HTR-8/SVneo (cell line): ENCODE results near the gene VWA3B.

GRCh38 chr2:97209648-97210559 lies 97.0 kb downstream of the ANKRD36 start:
- RRBS: no CpG with 5 or more reads among the region's 14 CpGs

DNA sequence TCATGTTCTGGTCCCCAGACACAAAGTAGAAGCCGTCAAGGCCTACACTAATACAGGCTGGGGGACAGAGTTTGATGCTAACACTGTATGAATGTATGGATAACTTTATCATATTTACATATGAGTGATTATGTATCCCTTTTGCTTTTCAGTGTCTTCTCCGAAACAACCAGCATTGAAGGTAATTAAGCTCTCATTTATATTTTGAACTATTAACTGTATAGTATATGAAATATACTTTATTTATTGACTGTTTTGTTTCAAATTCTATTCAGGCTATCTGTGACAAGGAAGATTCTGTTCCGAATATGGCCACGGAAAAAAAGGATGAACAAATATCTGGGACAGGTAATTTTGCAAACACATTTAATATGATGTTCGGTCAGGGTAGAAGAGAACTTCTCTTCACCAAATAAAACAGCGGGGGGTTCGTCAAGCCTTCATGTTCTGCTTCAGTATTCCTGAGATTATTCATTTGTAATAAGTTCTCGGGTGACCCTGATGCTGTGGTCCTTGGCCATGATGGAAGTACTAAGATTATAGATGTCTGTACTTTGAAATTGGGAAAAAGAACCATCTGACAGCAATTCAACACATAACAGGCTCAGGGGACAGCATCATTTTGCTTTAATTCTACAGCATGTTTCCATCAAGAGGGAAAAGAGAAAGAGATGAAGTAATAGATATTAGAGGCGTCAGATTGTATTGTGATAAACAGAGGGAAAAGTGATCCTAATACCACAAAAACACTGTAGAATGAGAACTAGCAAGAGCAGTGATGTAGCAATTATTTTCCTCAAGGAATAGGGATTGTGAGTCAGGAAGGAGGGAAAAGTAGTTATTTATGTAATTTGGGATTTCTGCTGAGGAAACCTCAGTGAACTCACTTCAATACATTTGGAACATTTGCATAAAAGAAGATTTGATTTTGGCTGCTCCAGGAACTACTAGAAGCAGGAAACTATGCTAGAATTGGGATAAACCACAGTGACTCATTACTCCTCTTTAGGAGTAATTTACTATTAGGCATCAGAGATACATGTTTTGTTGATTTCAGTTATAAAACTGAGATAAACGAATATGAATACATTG lies 98.8 kb downstream of the ANKRD36 start:
- RRBS: no CpG with 5 or more reads among the region's 10 CpGs

DNA sequence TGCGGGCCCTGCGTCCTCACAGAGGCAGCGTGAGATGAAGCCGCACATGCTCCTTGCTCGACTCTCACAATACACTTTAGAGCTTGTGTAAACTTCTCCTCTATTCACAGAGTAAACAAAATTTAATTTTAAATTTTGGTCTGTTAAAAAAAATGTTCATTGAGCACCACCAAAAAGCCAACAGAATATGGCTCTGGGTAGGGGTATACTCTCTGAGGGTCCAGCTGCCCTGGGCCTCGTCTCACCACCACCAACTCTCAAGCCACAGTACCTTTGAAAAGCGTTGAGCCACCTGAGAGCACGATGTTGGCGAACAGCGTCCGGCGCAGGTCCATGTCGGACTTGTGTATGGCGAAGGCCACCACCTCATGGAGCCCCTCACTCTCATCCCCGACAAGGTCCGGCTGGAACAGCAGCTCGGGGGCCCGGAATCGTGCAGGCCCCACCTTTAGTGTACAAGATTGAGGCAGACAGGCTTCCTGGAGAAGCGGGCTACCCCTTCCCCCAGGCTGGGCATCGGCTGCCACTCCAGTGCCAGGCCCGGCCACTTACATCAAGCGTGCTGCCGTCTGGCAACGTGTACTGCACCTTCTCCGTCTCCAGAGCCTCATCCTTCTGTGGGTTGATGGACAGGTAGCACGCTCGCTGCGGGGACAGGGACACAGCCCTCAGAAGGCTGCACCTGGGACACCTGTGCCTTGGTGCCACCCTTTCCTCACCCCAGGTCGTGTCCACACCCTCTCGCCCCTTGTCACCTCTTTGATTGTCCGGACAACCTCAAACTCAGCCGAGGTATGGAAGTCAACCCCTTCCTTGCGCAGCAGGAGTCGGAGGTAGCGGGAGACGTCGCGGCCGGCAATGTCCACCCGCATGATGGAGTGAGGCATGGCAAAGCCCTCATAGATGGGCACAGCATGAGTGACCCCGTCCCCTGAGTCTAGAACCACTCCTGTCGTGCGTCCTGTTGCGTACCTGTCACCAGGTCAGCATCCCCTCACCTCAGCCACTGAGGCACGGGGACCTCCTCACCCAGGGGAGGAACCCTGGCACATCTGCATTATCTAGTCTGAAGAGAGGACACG lies 5.8 kb downstream of the ACTR1B start:
- RRBS: 88% methylated on average over 10 of the region's 47 CpGs

DNA sequence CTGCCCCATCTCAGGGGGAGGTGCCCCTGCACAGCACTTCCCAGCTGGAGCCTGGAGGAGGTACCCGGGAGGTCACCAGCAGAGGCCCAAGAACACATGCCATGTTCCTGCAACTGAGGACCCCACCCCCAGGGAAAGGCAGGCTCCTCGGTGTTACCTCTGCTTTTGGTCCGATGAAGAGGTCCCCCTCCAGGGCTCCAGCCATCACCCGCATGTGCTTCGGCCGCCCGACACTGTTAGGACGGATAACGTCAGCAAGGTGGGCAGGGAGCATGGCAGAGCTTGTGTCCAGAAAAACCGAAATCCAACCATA lies 3.5 kb downstream of the ACTR1B start:
- RRBS: no CpG with 5 or more reads among the region's 10 CpGs

GRCh38 chr2:97841584-97842312 lies 128.4 kb downstream of the ZAP70 start:
- RRBS: no CpG with 5 or more reads among the region's 3 CpGs

DNA sequence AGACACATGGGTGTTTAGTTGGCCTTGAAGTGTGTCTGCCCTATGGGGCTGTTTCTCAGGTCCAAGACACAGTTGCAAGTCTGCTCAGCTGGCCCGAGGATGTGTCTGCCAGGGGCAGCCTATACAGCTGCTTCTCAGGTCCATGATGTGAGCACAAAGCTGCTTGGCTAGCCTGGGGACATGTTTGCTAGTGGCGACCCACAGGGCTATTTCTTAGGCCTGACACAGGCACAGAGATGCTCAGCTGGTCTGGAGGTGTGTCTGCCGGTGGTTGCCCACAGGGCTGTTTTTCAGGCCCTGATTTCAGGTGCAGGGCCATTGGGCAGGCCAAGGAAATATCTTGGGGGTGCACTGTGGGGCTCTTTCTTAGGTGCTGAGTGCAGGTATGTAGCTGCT lies 108.7 kb downstream of the TMEM131 start:
- RRBS: no CpG with 5 or more reads among the region's 3 CpGs

DNA sequence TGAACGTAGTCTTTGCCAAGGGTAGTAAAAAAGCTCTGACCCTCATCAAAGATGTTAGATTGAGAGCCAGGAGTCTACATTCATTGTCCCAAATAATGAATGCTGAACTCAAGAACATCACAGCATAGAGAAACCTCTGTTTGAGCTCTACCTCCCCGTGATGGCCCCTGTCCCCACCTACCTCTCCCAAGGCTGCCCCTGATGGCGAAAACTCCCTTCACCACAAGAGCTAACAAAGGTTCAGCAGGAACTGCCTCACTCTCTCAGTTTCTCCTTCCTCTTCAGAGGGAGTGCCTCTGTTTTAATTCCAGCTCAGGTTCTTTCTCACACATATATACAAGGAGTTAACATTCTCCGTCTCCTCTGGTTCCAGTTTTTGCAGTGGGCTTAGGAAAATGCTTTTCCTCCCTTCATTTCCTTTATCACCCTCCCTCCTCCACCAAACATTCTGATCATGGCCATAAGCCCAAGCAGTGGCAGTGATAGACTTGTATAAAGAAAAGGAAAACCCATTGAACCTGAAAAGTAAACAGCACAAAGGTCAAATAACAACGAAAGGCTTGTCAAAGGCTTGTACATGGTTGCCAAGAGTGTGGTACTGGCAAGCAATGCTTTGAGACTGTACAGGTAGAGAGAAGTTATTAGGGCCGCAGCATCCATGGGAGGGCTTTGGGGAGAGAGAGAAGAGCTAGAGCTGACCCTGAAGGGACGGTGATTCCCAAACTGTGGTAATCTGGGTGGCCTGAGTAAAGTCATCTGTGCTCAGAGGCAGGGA lies 2.3 kb upstream of the VWA3B start:
- RRBS: no CpG with 5 or more reads among the region's 7 CpGs

- RRBS: 9% methylated on average over 24 of the region's 77 CpGs
Observed at GRCh38 chr2:98086314-98087531, at the start of gene VWA3B. Gene VWA3B, plus strand, starts transcription at chr2:98087167.

GRCh38 chr2:98158140-98158848 lies 71.3 kb downstream of the VWA3B start:
- RRBS: no CpG with 5 or more reads among the region's 11 CpGs

- RRBS: no CpG with 5 or more reads among the region's 20 CpGs
Observed at GRCh38 chr2:98162466-98163307, 75.7 kb downstream of the VWA3B start.

GRCh38 chr2:98294145-98294779 lies 52.0 kb upstream of the CNGA3 start:
- RRBS: no CpG with 5 or more reads among the region's 7 CpGs

- RRBS: no CpG with 5 or more reads among the region's 7 CpGs
Observed at GRCh38 chr2:98479222-98479802, 34.7 kb downstream of the INPP4A start.

DNA sequence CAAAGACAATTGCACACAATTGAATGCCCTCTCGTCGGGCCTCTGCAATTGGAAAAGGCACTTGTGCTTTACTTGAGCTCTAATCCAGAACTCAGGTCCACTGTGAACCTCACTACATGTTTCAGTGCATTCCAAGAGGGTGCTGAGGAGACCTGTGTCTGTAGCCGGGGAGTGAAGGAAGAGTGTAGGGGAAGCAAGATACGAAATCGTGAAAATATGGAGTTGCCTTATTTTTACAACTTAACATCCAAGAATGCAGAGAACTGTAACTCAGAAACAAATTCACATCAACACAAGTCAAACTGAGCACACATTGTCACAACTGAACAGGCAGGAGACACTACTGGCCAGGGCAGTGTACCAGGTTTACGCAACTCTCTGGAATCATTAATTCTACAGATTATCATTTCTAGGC lies 735 bp downstream of the COA5 start:
- RRBS: no CpG with 5 or more reads among the region's 6 CpGs

DNA sequence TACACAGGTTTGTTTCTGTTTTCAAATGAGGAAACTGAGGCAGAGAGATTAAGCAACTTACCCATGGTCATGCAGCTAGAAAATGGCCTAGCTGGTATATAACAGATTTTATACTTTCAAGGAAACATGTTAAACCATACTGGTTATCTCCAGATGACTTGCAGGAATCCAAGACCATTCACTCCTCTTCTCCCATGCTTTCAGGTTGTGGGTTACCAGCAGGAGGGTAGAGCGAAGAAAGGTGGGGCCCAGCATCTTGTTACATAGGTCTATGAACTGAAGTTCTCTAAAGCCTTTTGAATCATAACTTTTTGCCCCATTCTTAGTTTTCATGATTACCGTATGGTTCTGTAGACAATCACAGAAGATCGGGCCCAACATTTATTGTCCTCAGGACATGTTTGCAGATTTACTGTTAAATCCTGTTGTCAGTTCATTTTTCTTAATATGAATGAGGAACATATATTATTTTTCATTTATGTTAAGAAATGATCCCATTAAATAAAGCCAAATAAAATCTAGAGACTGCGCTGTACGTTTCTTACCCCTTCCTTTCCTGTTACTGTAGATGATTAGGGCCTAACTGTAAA lies 8.4 kb downstream of the UNC50 start:
- RRBS: no CpG with 5 or more reads among the region's 5 CpGs

- RRBS: no CpG with 5 or more reads among the region's 7 CpGs
Observed at GRCh38 chr2:98702012-98702730, 28.8 kb downstream of the MGAT4A start.

DNA sequence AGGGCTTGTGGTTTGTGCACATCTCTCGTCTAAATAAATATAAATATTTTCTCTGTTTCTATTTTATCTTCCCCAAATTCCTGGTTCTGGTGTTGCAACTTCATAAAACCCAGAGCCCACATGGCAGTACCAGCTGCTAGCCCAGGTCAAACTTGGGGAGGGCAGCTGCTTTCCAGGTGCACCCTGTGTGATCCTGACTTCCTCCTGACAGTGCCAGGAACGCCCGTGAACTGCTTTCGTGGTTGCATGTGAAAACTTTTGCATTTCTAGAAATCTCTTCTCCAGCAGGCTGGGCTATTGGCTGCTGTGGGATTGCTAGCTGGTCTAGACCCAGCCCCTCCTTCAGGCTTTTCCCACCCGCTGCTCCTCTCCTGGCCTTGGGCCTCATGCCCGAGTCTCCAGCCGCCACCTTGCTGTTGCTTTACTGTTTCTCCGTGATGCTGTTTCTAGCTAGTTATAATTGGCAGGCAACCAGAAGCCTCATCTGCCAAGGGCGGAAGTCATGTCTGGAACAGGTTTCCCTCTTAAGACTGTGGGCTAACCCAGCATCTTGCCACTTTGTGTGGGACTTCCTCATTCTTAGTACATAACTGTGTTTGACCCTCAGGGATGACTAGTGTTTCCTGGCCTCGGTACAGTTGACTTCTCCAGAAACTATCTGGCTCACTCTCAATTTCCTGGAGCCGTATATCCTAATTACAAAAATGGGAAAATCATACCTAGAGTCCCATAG lies 27.0 kb upstream of the MGAT4A start:
- RRBS: no CpG with 5 or more reads among the region's 11 CpGs

GRCh38 chr2:98768204-98769223 lies 37.6 kb upstream of the MGAT4A start:
- RRBS: no CpG with 5 or more reads among the region's 10 CpGs

- RRBS: no CpG with 5 or more reads among the region's 4 CpGs
Observed at GRCh38 chr2:98869828-98870307, 66.2 kb downstream of the CRACDL start.

- RRBS: no CpG with 5 or more reads among the region's 8 CpGs
Observed at GRCh38 chr2:98898152-98898605, 37.8 kb downstream of the CRACDL start.

- RRBS: no CpG with 5 or more reads among the region's 9 CpGs
Observed at GRCh38 chr2:99404064-99405213, 67.2 kb downstream of the EIF5B start.